Melanocyte of skin (primary cell): Measurements from ENCODE around the gene CAMK1D.

GRCh38 chr10:8063906-8064348 lies 9.4 kb downstream of the GATA3 start:
- CAGE, long polyA plus RNA, 2 experiments: no peak in any of the 2 experiments

DNA sequence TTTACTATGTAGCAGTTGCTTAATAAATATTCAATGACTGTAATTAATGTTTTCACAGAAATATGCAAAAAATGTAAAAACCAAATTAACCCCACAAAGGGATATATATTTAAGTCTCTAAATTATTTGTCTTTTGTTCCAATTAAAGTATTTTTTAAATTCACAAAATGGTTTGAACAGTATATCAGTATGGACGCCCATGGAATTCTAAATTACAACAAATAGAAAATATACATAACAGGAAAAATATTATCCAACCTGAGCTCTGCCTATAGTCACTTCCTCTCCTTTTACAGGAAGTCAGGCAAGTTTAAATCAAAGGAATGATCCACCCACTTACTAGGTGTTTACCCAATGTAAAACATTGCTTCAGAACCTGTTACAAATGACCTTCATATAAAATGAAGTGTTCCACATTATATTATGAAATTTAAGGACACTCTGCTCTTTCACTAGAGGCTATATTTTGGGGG lies 722.4 kb downstream of the GATA3 start:
- CAGE, long polyA plus RNA, 2 experiments: no peak in any of the 2 experiments

DNA sequence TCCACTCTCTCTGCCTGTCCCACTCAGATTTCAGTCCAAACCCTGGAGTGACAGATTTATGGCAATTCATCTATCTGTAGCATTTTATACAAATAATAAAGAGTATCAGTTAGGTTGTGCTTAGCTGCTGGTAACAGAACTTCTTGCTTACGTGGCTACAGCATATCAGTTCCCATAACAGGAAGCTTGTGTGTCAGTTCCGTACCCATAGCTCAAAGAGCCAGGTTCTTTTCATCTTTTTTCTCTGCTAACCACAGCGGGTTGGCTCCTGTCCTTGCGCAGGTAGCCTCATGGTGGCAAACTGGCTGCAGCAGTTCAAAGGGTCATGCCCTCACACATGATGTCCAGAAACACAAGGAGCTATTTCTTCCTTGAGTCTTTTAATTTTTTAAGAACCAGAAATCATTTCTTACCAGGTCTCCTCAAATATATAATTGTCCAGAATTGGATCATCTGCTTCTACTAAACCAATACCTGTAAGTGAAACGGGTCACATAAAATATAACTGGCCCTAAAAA lies 1041.8 kb downstream of the GATA3 start:
- CAGE, long polyA plus RNA, 2 experiments: no peak in any of the 2 experiments

GRCh38 chr10:11086250-11086692 lies 68.6 kb downstream of the CELF2 start:
- CAGE, long polyA plus RNA, 2 experiments: no peak in any of the 2 experiments

DNA sequence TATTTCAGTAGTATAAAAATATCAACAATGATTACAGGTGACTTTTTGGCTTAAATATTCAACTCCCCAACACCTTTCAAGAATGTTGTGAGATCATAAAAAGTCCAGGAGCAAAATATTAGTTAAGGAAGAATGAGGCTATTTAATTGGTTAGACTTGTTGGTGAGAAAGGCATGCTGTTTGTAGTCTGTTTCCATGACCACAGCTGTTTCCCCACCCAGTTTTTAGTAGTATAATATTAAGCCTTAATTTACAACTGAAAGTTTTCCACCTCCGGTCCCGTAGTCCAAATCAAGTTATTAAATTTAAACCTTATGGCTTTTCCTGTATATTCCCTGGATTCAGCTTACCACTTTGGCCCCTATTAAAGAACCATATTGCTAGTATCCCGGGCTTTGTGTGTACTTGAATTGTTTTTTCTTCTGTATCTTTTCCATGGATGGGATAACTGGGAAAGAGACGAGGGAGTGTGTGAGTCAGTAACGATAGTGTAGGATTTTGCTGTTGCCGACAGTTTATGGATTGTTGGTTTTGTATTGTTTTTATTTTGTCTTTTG lies 133.3 kb downstream of the CELF2 start:
- CAGE, long polyA plus RNA, 2 experiments: no peak in any of the 2 experiments

DNA sequence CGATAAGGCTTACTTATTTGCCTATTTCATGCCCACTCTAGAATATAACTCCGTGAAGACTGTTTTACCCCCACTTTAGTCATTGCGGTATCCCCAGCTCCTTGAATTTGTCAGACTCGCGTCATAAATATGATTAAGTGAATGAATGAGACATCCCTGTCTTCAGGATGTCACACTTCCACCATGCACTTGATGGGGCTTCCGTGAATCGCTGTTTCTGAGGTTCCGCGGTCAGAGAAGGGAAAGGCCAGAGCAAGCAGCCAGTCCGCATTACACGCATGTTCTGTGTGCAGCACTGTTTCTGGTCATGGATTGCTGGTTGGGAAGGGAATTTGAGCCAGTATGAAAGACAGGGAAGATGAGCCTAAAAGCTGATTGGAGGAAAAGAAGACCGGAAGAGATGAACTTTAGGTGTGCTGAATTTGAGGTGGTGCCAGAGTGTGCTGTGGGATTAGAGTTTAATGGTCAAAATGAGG lies 138.9 kb downstream of the CELF2 start:
- CAGE, long polyA plus RNA, 2 experiments: no peak in any of the 2 experiments

DNA sequence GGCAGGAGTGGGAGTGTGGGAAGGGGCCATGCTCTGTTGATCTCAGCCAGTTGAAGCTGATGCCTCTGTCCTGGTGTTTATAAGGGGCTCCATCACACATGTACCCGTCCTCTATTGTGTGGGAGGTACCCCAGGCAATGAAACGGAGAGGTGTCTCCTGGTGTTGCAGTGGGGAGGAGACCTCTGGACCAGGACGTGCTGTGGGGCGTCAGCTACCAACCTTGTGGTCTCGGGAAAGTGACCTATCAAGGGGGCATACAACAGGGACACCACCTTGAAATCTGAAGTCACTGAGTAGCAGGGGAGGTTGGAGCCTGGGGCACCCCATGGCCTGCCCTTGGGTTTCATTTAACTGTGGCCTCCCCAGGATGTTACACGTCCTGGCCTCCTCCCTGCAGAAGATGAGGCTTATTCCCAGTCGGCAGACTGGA lies 173.6 kb downstream of the CELF2 start:
- CAGE, long polyA plus RNA, 2 experiments: no peak in any of the 2 experiments

DNA sequence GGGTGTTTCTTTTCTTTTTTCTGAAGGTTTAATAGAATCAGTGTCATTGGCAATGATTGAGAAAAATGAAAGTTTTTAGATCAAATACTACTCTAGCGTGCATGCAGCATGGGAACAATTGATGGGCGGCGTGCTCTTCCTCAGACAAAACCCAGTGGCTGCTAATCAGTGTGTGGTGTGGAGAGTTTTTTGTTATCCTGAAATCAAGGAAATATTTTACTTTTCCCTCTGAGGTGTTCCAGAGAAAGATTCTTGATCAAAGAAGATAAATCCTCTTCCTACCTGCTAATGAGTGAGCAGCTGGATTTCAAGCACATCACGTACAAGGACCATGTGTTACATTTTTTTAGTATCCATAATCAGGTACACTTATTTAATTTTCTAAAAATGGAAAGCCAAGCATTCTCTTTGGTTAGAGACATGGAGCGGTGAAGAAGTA lies 185.4 kb downstream of the CELF2 start:
- CAGE, long polyA plus RNA, 2 experiments: no peak in any of the 2 experiments

- CAGE, long polyA plus RNA, 2 experiments: no peak in any of the 2 experiments
Observed at GRCh38 chr10:11227063-11228031, 209.7 kb downstream of the CELF2 start.

DNA sequence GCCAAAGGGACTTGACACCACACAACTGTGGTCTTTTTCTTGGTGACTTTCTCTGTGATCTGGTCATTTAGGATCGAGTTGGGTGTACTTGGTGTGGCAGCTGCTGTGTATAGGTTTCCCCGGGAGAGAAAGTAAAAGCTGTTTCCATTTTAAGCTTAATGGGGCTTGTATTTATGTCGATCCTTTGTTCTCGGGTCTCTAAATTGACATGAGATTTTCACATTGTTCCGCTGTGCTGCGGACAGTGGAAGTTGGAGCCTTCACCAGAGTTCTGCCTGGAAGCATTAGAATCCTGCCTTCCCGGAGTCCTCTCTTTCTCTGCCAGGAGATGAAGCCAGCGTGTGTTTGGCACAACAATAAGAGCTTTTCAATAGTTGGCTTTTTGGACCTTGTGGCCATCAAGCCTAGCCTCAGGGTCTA lies 284.9 kb downstream of the CELF2 start:
- CAGE, long polyA plus RNA, 2 experiments: no peak in any of the 2 experiments

DNA sequence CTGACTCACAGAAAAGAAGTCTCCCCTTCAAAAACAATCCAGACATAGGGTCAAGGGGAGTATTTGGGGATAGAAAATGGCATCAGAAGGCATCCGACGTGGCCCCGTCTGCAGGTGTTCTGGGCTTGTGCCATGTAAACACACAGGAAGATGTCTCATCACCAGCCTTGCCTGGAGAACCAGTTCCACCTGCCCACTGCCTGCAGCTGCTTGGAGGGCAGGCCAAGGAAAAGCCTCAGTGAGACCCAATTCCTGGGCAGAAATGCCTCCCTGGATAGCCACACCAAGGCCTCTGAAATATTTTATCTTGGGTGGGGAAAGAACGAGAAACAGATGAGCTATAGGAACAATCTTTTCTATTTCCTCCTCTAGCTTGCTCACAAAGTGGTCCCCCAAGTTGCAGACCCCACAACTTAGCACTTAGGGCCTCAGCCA lies 54.4 kb upstream of the ECHDC3 start:
- CAGE, long polyA plus RNA, 2 experiments: no peak in any of the 2 experiments

GRCh38 chr10:11831994-11832348 lies 8.8 kb downstream of the PROSER2 start:
- CAGE, long polyA plus RNA, 2 experiments: no peak in any of the 2 experiments

- CAGE, long polyA plus RNA, 2 experiments: no peak in any of the 2 experiments
Observed at GRCh38 chr10:11898048-11899008, 75.2 kb downstream of the PROSER2 start.

GRCh38 chr10:12241522-12242384 lies 45.8 kb downstream of the CDC123 start:
- CAGE, long polyA plus RNA, 2 experiments: no peak in any of the 2 experiments

DNA sequence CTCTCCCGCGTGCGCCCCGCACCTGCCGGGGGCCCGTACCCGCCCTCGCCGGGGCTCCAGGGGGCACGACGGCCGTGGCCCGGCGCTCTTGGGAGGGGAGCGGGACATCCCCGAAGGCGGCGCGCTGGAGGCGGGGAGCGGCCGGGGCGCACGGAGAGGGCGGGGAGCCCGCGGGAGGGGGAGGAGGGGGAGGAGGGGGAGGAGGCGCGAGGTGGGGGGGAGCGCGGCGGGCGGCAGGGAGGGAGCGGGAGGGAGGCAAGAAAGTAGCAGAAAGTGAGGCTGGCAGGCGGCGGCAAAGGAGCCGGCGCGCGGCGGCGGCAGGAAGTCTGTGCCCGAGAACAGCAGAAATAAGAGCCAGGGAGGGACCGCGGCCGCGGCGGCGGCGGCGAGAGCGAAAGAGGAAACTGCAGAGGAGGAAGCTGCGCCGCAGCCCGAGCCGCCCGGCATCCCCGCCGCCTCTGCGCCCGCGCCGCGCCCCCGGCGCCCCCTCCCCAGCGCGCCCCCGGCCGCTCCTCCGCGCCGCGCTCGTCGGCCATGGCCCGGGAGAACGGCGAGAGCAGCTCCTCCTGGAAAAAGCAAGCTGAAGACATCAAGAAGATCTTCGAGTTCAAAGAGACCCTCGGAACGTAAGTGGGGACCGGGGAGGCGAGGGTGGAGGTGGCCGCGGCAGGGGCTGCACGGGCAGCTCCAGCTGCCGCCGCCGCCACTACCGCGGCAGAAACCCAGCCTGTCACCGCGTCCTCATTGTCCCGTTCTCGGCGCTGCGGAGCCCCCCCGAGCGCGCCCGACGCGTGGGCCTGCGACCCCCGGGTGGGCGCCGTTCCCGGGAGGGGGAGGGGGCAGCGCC lies at the start of gene CAMK1D:
CAMK1D (plus strand) TSS at position 263 of the 847 bp plus-strand sequence.
- CAGE, long polyA plus RNA, 2 experiments: no peak in any of the 2 experiments

DNA sequence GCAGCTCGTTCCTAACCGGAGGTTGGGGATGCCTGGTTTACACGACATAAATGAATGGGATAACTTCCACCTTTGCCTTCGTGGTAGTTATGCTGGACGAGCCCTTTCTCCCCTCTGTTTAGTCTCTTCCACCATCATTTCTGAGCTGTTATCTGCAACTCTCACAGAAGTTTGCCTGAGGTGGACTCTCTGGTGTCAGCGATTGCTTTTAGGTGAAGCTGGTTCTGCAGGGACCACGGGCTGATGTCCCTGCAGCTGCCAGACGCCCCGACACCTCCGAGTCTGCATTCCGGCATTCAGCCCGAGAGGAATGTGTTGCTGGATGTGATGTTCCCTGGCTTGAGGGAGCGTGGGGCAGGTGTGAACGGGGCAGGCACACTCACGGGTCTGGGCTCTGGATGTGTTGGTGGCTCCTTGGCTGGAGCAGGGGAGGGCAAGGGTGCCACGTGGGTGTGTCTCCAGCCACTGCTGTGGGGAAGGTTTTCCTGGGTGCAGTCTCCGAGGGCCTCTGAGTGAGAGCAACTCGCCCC lies 140.3 kb downstream of the CAMK1D start:
- CAGE, long polyA plus RNA, 2 experiments: no peak in any of the 2 experiments

DNA sequence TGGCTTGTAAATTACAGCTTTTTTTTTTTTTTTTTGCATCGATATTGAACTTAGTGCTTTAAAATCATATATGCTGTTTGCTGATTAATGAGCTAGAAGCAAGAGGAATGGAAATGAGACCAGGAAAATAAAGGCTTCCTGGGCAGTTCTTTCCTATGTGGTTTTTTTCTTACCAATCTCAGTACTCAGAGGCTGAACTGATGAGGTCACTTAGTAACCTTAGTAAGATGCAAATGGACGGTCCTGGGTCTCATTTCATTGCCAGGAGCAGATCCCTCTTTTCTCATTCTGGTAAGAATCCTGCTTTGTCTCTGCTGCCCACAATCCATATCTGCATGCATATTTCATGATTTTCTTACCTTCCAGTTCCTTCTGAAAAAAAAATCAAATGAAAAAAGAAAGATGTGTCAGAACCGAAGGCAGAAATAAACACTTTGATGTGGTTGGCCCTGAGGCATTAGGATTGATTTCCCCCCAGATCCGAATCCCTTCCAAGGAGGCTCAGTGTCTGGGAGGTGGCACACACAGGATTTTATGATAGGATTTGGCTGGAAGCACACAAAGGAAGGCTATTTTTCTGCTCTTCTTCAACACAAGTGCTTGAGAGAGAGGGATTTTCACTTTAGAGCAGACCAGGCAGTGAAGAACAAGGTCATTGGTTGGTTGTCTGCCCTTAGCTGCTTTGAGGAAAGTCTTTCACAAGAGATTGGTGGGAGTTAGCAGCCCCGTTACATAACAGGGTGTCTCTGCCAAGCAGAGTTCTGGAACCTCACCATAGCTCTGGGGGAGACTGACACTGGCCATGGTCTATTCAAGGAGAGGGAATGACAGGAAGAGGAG lies 149.9 kb downstream of the CAMK1D start:
- CAGE, long polyA plus RNA, 2 experiments: no peak in any of the 2 experiments

GRCh38 chr10:12501488-12502217 lies 152.3 kb downstream of the CAMK1D start:
- CAGE, long polyA plus RNA, 2 experiments: no peak in any of the 2 experiments

DNA sequence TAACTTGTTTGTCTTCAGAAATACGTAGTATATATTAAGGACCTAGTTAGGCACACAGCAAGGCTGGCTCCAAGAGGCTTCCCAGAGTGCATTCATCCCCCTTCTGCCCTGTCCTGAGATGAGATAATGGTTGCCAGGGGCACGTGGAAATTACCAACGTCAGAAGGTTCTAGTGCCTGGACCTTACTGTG lies 181.8 kb downstream of the CAMK1D start:
- CAGE, long polyA plus RNA, 2 experiments: no peak in any of the 2 experiments

DNA sequence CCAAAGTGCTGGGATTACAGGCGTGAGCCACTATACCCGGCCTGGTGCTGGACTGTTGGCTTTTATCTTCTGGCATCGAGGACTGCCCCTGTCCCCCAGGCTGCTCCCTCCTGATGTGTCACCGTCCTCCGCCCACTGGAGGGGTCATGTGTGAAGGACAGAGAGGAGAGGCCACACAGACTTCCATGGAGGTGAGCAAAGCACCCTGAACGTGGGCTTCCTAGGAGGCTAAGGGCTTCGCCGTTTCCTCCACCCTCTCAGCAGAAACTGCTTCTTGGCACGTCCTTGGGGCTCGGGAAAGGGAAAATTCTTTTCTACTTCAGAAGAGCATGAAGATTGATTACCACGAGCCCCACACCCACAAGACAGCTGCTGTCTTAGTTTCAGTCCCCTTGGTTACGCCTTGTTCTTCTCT lies 218.3 kb downstream of the CCDC3 start:
- CAGE, long polyA plus RNA, 2 experiments: no peak in any of the 2 experiments